ENCODE results near the genes GGCX, RNF181, C2orf68, IMMT and CHMP3.

GRCh38 chr2:85561370-85562193, at the start of gene GGCX:
GGCX (minus strand) TSS chr2:85561493.
- PRO-cap, 4 experiments: peak in 4 of 4 experiments; most common plus-strand start chr2:85561654 (in 3); most common minus-strand start chr2:85561493 (in 3)
- RAMPAGE, long total RNA, 4 experiments: start-site peak on the minus strand in 3 of 4 experiments, at chr2:85561434-85561469 at its widest, 37 to 54 reads per replicate

DNA sequence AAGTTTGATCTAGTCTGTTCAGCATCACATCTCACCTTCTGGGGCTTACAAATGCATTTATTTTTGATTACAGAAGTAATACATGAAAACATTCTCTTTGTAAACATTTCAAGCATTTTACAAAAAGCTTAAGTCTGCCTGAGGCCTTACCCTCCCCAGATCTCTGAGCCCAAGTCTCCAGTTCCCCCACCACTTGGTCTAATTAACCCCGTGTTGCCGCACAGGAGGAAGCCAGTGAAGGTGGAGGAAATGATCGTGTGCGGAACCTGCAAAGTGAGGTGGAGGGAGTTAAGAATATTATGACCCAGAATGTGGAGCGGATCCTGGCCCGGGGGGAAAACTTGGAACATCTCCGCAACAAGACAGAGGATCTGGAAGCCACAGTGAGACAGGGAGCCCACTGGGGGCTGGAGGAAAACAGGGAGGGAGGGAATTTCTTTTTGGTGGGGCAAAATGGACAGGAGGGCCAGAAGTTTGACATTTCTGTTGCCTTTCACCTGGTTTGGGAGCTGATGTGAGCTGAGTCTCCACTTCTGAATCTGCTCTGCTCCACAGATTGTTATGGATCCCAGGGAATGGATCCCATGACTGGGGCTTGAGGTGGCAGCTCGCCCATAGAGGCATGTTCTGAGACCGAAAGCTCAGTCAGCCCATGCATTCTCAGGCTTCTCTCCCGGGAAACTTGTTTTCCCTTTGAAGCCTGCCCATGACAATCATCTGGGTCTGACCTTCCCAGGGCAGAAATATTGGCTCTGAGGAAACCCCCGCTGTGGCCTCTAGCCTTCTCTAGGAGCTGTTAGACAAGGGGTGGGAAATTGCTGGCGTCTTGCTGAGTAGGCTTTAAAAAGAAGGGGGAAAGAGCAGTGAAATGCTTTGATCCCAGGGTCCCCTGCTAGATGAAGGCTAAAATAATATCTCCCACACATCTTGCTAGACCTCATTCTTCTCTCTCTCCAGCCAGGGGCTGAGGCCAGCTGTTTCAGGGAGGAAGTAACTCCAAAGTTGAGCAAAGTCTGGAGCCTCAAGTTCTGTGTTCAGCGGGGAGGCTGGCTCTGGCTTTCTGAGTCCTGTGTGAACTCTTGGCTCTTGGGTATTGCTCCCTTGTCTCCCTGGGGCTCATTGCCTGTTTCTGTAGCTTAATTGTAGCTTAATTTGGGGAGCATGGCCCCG, 1.8 kb downstream of the VAMP8 start:
- PRO-cap, 4 experiments: peak in 1 of 4 experiments; most common plus-strand start position 1,050 of the sequence (in 1); most common minus-strand start position 1,062 of the sequence (in 1)
- RAMPAGE, long total RNA, 4 experiments: no peak in any of the 4 experiments

DNA sequence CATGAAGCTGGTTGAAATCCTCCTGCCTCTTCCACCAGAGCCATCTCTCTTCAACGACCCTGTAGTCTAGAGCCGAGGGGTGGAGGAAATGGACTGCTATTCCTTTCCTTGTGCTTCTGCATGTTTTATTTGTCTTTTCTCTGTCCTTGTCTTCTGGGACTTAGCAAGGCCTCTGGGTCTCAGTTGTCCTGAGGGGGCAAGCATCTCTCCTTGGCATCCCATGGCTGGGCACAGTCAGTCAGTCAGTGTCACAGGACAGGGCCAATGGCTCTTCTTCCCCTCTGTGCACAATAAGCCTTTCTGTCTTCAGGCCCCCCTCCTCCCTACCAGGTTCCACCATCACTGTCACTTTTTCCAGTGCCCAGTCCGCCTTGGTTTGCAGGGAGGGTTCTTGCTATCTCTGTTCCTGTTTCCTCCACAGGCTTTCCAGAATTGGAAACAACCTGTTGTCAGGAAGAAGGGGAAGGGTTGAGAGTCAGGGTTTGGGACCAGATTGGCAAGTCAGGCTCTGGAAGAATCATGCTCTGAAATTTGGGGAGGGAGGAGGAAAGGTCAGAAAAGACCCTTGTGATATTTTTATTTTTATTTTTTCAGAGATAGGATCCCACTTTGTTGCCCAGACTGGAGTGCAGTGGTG, 1.7 kb upstream of the VAMP5 start:
- PRO-cap, 4 experiments: no peak in any of the 4 experiments
- RAMPAGE, long total RNA, 4 experiments: no peak in any of the 4 experiments

- PRO-cap, 4 experiments: peak in 4 of 4 experiments; most common plus-strand start chr2:85595722 (in 2); most common minus-strand start chr2:85595554 (in 3)
- RAMPAGE, long total RNA, 4 experiments: start-site peak on the plus strand in 4 of 4 experiments, at chr2:85595724-85595764 at its widest, 517 to 1,109 reads per replicate; start-site peak on the minus strand in 3 of 4 experiments, at chr2:85595557-85595574 at its widest, 11 to 25 reads per replicate
These were observed at the start of gene RNF181 for GRCh38 chr2:85594785-85595862. RNF181 (plus strand) TSS chr2:85595745.

- PRO-cap, 4 experiments: no peak in any of the 4 experiments
- RAMPAGE, long total RNA, 4 experiments: no peak in any of the 4 experiments
These were observed 4.0 kb downstream of the C2orf68 start for GRCh38 chr2:85607769-85608390.

DNA sequence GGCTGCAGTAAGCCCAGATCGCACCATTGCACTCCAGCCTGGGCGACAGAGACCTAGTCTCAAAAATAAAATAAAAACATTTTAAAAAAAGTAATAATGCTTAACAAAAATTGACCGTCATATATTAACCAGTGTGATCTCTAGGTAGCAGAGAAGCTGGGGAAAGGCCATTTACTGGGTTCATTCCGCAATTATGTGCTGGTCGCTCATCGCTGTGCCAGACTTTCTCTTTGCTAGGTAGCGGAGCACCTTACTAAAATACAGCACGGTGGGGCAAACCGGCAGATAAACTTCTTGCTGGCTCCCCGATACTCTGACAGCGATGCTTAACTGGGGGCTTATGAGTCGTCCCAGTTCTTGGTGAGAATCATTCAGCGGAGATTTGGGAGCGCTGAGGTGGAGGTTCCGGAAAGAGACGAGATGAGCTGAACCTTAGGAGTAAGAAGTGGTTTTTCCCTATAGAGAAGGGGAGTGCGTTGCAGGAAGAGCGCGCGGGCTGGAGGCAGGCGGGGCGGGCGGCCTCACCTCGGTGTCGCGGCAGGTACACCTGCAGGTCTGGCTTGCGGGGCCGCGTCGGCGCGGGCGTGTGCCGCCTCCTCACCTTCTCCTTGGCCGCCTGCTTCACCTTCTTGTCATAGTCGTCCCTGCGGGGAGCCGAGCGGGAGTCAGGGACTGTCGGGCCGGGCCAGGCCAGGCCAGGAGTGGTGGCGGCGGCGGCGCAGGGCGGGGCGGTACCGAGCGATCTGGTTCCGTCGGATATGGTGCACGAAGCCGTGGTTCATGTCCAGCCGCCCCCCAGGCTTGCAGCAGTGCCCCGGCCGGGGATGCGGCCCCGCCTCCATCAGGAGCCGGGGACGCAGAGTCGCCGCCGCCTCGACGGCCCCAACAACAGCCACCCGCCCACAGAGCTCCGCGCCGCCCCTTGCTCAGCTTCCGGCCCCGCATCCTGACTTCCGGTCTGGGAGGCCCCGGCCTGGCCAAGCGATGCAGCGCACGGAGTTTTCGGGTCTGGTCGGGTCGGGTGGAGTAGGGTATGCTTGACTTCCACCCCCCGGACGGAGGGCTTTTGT, at the start of gene C2orf68:
TSS of gene C2orf68 (minus strand) at position 924 of the 1,070 bp plus-strand sequence.
- PRO-cap, 4 experiments: peak in 4 of 4 experiments; most common plus-strand start position 959 of the sequence (in 3); most common minus-strand start position 890 of the sequence (in 3)
- RAMPAGE, long total RNA, 4 experiments: start-site peak on the minus strand in 4 of 4 experiments, centred at positions 901 to 911 of the sequence, 258 to 416 reads per replicate

- PRO-cap, 4 experiments: no peak in any of the 4 experiments
- RAMPAGE, long total RNA, 4 experiments: no peak in any of the 4 experiments
These were observed 19.0 kb downstream of the SFTPB start for GRCh38 chr2:85648835-85649609.

GRCh38 chr2:85681171-85681951, 12.8 kb upstream of the GNLY start:
- PRO-cap, 4 experiments: no peak in any of the 4 experiments
- RAMPAGE, long total RNA, 4 experiments: no peak in any of the 4 experiments

- PRO-cap, 4 experiments: no peak in any of the 4 experiments
- RAMPAGE, long total RNA, 4 experiments: no peak in any of the 4 experiments
These were observed 29.8 kb downstream of the GNLY start for GRCh38 chr2:85723933-85724327.

- PRO-cap, 4 experiments: no peak in any of the 4 experiments
- RAMPAGE, long total RNA, 4 experiments: no peak in any of the 4 experiments
These were observed 4.8 kb downstream of the ATOH8 start for GRCh38 chr2:85758070-85759443.

GRCh38 chr2:86036987-86038176, 68.3 kb downstream of the POLR1A start:
- PRO-cap, 4 experiments: peak in 1 of 4 experiments; most common plus-strand start chr2:86037539 (in 1)
- RAMPAGE, long total RNA, 4 experiments: no peak in any of the 4 experiments

GRCh38 chr2:86038177-86039251, 67.2 kb downstream of the POLR1A start:
- PRO-cap, 4 experiments: no peak in any of the 4 experiments
- RAMPAGE, long total RNA, 4 experiments: no peak in any of the 4 experiments

DNA sequence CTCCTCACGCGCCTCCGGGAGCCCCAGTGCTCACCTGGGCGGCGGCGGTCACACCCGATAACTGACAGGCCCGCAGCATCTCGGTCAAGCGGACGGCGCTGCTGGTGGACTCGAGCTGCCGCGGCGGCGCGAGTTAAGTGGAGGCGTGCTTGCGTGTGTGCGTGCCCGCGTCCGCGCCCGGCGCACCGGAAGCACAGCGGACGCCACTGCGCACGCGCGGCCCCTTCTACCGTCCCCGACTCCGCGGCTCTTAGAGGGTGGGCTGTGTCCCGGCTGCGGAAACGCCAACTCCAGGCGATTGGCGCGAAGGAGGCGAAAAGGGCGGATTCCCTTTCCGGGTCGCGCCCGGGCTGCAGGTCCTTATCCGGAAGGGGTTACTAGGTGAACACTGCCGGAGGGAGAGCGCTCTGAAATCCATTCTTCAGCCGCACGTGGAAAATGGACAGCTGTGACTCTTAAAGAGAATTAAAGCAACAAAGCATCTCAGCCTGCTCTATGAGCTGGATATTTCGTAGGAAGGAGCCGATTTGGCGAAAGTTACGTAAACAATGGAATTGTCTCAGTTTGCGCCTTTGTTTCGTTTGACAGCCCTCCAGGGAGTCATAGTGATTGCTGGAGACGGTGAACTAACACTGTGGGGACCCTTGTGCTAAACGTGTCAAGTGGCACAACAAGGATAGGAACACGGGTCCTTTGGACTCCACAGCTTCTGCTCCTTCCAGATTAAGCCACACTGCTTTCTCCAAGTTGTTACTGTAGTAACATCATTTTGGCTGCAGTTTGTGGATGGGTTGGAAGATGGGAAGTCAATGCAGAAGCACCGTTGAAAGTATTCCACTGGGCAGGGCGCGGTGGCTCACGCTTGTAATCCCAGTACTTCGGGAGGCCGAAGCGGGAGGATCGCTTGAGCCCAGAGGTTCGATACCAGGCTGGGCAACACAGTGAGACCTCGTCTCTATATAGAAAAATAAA, at the start of gene IMMT:
TSS of gene IMMT (minus strand) at position 159 of the 972 bp plus-strand sequence.
- PRO-cap, 4 experiments: peak in 4 of 4 experiments; most common plus-strand start position 363 of the sequence (in 2); most common minus-strand start position 135 of the sequence (in 3)
- RAMPAGE, long total RNA, 4 experiments: start-site peak on the minus strand in 4 of 4 experiments, centred at positions 116 to 142 of the sequence, 131 to 424 reads per replicate

DNA sequence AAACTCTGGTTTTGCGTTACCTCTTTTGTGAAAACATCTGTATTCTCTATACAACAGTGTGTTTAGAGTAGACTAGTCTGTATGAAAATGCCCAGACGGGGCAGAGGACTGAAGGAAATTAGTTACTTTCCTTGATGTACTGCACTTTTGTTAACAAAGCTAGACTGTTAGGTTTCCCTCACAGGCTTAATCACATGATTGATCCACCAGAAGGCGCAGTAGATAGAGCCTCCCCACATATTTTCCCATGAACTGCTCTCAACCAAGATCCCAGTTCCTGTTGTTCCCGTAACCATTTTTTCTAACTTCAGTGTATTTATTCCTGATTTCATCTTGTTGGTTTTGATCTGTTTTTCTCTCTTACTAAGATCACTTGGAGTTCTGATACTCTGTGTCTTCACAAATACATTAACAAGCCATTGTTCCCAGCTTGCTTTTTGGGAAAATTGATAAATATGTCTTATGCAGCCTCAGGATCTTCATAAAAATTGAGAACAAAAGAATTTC, 2.7 kb downstream of the MRPL35 start:
- PRO-cap, 4 experiments: no peak in any of the 4 experiments
- RAMPAGE, long total RNA, 4 experiments: no peak in any of the 4 experiments

DNA sequence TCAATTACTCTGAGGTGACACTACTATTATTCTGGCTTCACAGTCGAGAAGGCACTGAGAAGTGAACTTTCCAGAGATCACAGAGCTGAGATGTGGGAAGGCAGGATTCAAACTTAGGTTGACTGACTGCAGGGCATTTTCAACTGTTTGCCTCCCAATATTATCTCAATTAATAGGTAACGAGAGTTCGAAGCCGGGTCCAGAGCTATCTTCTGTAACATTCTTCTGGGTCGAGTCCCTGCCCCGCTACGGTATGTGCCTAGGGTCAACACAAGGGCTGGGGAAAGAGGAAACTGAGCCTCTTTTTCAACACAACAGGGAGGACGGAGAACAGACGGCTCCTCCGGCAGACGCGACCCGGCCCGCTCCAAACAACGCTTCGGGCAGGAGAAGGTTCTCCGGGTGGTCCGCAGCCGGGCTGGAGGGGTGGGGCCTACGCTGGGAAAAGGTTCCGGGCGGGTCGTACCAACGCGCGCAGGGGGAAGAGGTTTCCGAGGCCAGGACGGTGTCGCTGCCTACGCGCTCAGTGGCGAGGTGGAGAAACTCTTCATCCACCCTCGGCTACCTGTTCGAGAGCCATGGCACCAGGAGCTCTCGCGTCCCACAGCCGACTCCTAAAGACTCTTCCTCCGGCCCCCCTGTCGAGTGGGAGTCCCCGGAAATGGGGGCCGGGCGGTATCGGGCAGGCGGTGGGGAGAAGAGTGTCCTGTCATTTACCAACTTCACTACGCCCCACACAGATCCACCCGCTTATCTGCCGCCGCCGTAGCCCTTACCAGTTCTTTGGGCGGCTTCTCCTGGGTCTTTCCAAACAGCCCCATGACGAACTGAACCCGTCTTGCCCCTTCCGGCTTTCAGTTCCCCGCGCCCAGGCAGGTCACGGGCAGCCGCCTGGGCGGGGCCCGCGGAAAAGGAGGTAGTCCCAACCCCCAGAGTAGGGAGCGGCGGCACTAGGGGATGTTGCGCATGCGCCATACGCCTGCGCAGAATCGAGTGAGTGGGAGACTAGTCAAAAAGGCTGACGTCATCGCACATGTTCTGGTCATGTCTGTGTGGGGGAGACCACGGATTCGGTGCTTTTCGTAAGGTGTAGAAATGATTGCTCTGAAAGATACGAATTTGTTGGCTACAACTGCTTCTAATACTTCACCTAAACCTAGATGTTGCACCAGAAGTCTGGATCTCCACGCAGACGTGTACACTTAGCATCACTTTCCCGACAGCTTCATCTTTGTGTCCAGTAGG, at the start of gene CHMP3:
TSS of gene CHMP3 (minus strand) at position 916 of the 1,245 bp plus-strand sequence.
- PRO-cap, 4 experiments: peak in 4 of 4 experiments; most common plus-strand start position 725 of the sequence (in 4); most common minus-strand start position 872 of the sequence (in 3)
- RAMPAGE, long total RNA, 4 experiments: start-site peak on the minus strand in 4 of 4 experiments, centred at positions 867 to 872 of the sequence, 897 to 1,969 reads per replicate

DNA sequence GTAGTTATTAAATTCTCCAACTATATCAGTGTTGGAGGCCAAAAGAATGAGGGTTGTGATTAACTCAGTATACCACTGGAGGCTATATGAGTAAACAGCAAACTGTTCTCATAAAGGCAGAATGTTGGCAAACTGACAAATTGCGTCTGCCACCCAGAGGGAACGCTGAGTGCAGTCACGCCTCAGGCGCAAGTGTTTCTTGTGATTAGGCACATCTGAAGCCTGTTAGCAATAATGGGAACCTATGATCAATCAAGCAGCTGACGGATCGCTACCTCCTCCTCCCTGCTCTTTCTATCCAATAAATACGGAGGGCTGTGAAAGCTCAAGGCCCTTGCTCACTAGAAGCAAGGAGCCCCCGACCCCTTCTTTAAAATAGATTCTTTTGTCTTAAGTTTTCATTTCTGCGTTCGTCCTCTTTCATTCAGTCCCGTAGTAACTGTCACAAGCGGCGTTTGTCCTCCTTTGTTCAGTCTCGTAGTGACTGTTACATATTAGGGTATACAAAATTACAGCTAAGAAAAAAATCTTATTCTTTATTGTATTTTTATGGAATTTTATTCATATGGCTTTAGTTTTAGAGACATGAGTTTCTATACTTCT, 16.3 kb upstream of the RMND5A start:
- PRO-cap, 4 experiments: no peak in any of the 4 experiments
- RAMPAGE, long total RNA, 4 experiments: no peak in any of the 4 experiments

DNA sequence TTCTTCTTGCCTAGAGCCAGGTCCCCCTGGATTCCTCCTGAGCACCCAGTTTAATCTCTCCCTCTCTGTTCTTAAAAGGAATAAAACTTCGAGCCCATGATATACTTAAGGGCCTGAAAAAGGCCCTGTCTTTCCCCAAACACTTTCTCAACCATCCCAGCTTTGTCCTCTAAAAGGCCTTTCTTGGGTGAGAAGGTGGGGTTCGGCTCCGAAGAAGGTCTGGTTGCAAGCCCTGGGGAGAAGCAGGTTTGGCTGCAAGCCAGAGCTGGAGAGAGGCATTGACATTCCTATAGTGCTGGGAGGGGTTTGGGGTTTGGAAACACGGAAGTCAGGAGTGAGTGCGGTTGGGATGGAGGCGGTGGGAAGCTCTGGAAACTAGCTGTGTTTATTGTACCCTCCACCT, 5.8 kb downstream of the CD8B start:
- PRO-cap, 4 experiments: no peak in any of the 4 experiments
- RAMPAGE, long total RNA, 4 experiments: no peak in any of the 4 experiments

- PRO-cap, 4 experiments: no peak in any of the 4 experiments
- RAMPAGE, long total RNA, 4 experiments: start-site peak on the plus strand in 2 of 4 experiments, at chr2:87455250-87455570 at its widest, 231 to 235 reads per replicate
These were observed 292.6 kb upstream of the PLGLB2 start for GRCh38 chr2:87455206-87455738.

DNA sequence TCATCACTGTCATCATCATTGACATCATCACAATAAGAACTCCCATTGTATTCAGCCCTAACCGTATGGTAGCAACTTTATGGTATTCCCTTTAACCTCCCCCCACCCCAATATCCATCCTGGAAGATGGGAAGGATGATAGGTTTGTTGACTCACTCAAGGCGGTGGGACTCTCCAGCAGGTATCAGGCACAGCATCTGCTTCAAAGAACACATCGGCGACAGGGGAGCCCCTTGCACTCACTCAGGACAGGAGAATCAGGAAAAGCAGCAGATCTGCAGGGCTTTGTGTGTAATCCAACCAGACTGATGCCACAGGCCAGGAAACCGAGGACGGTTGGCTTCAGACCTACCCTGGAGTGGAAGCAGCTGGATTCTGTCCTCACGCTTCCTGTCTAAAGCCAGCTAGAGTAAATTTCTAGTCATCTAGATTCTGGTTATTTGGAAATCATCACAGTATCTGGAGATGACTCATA, 289.1 kb upstream of the PLGLB2 start:
- PRO-cap, 4 experiments: no peak in any of the 4 experiments
- RAMPAGE, long total RNA, 4 experiments: start-site peak on the minus strand in 1 of 4 experiments, centred at position 394 of the sequence, 16 reads per replicate

- PRO-cap, 4 experiments: peak in 1 of 4 experiments; most common plus-strand start chr2:87516745 (in 1)
- RAMPAGE, long total RNA, 4 experiments: no peak in any of the 4 experiments
These were observed 231.4 kb upstream of the PLGLB2 start for GRCh38 chr2:87516345-87517121.

All from spleen (tissue), 7 donors.